Measurements from ENCODE around the gene OXNAD1.

DNA sequence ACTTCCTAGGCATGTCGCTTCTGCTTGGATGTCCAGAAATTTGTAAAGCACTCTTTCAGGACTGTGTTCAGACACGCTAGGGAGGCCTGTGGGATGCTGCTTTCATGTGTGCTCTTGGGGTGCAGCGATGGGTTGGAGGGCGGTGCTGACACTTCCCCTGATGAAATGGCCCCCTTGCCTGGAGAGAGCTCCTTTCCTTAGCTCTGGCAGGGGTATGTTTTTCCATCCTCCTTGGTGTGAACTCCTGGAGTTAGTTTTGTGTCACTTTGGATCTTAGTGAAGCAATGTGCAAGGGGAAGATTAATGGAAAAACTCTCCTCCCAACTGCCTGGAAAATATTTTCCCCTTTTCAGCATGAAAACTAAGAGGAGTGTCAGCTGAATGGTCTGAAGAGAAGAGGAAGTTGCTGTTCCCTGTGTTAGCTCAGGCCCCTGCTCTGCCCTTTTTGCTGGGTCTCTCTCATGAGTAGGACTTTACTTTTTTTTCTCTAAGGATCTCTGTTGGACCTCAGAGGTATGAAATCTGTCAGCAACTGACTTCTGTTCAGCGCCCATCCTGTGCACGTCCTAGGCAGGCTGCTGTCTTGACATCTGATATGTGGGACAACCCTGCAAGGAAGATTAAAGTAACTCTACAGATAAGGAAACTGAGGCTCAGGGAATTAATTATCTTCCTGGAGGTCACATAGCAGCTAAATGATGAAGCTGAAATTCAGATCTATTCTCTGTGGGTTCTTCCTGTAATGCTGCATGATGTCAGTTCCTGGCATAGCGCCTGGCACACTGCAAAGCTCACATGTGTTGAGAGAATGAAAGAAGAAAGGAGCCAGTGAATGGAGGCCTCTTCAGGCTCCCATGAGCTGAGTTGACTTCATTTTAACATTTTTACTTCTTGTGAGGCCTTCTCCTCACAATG is 109.8 kb upstream of the GALNT15 start:
- RRBS = no CpG with 5 or more reads among the region's 7 CpGs

- RRBS = no CpG with 5 or more reads among the region's 4 CpGs
Observed at GRCh38 chr3:16109983-16110496, 64.4 kb upstream of the GALNT15 start.

GRCh38 chr3:16113021-16113461 is 61.4 kb upstream of the GALNT15 start:
- RRBS = no CpG with 5 or more reads among the region's 1 CpG

GRCh38 chr3:16140375-16141052 is 34.0 kb upstream of the GALNT15 start:
- RRBS = no CpG with 5 or more reads among the region's 6 CpGs

DNA sequence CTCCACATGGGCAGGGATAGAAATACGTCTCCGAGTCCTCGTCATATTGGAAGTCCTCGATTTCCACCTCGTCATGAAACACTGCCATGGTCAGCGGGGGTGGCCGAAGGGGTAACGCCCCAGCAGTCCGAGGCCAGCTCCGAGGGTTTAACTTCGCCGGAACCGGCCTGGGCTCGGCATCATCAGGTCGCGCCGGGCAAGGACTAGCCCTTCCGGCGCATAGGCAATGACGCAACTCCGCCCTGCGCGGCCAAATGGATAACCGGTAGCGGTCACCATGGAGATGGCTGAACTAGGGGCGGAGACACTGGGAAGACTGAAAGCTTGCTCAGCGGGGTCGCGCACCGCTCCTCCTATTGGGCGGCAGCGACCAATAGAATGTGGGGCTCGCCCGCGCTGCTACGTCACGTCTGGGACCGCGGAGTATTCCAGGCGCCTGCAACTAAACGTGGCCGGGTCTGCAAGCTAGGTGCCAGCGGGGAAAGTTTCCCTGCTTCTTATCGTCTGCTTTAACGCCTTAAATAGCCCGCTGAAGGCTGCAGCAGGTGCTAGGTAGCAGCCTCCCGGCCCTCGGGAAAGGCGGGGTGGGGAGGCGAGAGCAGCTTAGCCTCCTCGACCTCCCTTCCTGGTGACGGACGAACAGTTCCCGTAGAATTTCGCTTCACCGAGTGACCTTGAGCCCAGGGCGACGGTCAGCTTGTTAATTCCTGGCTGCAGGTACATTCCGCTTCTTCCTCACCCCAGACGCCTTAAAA is at the start of gene OXNAD1:
Gene OXNAD1, plus strand, starts transcription at position 424 of the 755 bp plus-strand sequence.
- RRBS = 2% methylated on average over 10 of the region's 60 CpGs

- RRBS = no CpG with 5 or more reads among the region's 5 CpGs
Observed at GRCh38 chr3:16307157-16307697, 42.2 kb downstream of the OXNAD1 start.

DNA sequence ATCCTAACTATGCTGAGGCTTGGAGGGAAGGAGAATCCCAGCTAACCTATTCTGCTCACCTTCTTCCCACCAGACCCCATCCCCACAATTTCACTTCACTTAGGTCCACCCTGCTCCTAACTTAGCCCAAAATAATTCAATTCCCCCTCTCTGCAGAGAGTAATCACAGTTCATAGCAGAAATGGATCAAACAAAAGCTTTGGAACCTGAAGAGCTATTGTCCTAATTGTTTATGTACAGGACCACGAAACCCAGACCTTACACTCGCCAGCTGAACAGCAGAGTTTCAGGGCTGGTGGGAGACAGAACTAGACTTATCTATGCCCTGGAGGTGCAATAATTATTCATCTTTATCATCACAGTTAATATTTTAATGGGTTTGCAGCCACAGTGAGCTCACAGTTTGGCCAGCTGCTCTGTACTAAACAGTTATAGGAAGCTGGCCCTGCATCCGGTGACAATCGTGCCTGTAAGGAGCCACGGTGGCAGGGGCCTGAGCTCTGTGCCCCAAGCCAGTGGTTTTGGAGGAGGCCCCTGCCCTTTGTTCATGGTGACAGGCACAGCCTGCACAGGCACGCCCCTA is 3.0 kb upstream of the RFTN1 start:
- RRBS = no CpG with 5 or more reads among the region's 6 CpGs

- RRBS = no CpG with 5 or more reads among the region's 8 CpGs
Observed at GRCh38 chr3:16536136-16536449, 22.6 kb upstream of the RFTN1 start.

- RRBS = no CpG with 5 or more reads among the region's 10 CpGs
Observed at GRCh38 chr3:16545139-16546066, 31.9 kb upstream of the RFTN1 start.

DNA sequence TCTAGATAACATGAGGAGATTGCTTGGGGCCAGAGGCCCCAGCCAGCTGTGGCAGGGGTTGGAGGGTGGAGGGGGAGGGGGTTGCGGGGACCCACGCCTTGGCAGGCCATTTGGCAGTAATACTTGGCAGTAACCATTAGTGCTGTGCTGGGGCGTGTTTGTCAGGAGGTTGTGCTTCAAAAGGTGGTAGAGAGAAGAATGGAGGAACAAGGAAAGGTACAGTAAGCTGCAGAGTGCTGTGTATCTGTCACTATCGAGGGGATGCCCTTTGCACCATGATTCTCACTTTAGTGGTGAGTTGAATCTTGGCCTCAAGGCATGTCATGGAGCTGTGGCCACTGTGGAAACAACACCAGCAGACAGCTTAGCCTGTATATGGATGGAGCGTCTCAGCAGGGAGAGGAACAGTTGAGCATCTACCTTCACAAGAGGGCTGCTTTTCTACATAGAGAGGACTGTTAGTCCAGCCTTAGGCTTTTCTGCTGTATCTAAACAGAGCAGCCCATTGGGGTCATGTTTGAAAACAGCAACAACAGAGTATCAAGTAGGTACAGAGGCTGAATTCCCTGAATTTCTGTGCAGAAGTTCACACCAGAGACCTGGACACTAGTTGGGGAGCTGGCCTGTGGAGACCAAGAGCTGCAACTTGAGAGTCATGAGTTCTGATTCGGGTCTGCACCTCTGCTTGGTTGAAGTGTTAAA is 14.3 kb downstream of the PLCL2 start:
- RRBS = no CpG with 5 or more reads among the region's 6 CpGs

DNA sequence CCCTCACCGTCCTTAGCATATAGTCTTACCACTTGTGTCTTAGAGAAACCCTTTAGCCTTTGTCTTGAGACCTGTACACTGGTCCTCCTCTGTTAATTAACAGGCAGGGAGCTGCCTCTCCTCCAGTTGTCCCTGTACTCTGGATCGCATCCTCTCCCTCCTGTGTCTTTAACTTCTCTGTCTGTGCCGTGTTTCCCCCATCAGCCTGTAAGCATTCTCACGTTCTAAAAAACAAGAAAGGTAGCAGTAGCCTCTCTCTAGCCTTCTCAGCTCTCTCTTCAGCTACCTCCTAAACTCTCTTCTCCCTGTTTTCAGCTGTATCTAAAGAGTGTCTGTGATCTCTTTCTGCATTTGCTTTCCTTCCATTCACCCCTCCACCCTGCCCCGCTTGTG is 16.7 kb downstream of the PLCL2 start:
- RRBS = no CpG with 5 or more reads among the region's 5 CpGs

DNA sequence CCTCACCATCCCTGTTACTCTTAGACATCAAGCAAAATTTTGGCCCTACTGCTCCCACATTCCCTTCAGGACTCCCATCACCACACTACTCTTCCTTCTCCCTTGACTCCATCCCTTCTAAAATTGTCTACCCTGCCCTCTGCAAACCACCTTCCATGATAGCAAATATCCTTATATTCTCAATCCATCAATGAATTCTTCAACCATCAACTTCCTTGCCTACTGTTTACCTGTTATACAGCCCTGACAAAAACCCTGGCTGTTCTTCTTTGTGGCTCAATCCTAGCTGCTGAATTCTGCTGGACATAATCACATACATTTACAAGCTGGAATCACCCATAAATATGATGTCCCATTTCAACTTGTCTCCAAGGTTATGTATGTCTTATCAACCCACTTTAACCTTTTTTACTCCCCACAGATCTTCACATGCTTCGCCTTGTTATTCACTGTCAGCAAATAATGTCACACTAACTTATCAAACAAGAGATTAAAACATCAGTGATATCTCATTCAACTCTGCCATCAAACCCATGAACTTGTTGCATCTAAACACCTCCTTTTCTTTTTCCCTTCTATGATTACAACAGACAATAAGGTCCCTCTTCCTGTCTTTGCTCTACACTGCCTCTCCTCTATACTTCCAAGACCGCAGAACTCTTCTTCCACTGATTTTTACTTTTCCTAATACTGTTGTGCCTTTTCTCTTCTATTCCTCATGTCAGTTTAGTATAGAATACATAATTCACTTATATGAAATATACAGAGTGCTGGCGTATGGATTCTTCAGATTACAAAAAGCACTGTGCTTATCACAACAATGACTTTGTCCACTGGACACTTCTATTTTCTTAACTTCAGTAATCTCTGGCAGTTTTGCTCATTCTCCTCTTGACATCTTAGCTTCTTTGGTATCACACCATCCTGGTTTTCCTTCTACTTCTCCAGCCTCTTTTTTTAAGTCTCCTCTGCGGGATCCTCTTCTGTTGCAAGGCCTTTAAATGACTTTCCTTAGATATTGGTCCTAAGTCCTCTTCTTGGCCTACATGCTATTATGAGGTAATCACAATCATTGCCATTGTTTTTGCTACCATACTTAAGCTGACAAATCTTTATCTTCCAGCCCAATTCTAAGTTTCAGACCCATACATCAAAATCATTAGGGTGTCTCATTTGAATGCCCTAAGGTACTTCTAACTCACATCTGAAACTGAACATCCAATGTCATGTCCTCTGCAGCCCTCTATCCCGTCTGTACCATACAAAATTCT is 240.5 kb downstream of the TBC1D5 start:
- RRBS = no CpG with 5 or more reads among the region's 5 CpGs

DNA sequence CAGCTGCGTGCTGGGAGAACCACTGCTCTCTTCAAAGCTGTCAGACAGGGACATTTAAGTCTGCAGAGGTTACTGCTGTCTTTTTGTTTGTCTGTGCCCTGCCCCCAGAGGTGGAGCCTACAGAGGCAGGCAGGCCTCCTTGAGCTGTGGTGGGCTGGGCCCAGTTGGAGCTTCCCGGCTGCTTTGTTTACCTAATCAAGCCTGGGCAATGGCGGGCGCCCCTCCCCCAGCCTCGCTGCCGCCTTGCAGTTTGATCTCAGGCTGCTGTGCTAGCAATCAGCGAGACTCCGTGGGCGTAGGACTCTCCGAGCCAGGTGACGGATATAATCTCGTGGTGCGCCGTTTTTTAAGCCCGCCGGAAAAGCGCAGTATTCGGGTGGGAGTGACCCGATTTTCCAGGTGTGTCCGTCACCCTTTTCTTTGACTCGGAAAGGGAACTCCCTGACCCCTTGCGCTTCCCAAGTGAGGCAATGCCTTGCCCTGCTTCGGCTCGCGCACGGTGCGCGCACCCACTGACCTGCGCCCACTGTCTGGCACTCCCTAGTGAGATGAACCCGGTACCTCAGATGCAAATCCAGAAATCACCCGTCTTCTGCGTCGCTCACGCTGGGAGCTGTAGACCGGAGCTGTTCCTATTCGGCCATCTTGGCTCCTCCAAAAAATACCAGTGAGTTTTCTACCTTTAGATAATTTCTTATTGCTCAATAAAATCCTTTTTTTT is 118.5 kb upstream of the TBC1D5 start:
- RRBS = no CpG with 5 or more reads among the region's 36 CpGs

DNA sequence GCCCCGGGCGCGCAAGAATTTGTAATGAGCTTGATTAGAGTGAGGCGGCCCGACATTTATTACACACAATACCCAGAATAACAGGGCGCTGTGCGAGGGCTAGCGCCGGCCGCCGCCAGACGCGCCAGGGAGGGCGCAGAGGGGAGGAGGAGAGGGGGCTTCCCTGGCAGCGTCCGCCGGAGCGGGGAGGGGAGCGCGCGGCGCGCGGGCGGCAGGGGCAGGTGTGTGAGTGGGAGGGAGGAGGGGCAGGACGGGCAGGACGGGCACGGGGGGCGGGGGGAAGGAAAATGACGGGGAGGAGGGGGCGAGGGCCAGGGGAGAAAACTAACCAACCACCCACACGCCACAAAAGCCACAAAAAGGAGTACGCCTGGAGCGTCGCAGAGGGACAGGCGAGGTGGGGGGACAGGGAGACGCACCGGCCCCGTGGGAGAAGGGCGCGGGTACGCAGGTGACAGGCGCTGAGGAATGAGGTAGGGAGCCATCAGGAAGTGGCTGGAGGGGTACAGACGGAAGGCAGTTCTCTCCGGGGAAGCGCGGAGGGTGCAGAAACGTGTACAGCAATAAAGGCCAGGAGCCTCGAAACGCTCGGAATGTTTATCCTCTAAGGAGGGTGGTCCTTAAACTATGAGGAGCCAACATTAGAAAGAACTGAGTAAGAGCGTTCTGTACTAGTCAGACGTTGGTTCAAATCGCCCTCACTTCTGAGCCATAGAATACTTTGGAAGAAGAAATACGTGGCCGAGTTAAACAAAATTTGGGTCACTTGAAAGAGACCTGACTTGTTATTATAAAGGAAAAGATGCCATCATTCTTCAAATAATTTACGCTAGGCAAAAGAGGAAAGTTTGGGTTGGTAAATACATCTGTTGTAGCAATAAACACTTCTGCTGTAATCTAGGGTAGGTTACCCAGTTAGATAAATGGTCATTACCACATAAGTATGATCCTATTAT is 721 bp upstream of the SATB1 start:
- RRBS = 2% methylated on average over 22 of the region's 57 CpGs

GRCh38 chr3:18444425-18445455 is 19.6 kb upstream of the SATB1 start:
- RRBS = 1% methylated on average over 30 of the region's 126 CpGs

DNA sequence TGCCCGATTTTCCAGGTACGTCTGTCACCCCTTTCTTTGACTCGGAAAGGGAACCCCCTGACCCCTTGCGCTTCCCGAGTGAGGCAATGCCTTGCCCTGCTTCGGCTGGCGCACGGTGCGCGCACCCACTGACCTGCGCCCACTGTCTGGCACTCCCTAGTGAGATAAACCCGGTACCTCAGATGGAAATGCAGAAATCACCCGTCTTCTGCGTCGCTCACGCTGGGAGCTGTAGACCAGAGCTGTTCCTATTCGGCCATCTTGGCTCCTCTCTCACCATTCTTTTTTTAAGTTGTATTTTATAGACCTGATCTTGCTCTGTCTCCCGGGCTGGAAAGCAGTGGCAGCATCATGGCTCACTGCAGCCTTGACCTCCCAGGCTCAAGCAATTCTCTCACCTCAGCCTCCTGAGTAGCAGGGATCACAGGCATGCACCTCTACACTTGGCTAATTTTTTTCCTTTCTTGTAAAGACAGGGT is 184.7 kb upstream of the KCNH8 start:
- RRBS = no CpG with 5 or more reads among the region's 18 CpGs

GRCh38 chr3:19987440-19987890 is 24.6 kb downstream of the PP2D1 start:
- RRBS = no CpG with 5 or more reads among the region's 5 CpGs

GRCh38 chr3:20041158-20042088 is 1.2 kb downstream of the KAT2B start:
- RRBS = no CpG with 5 or more reads among the region's 30 CpGs

GRCh38 chr3:20060854-20061212 is 20.6 kb downstream of the KAT2B start:
- RRBS = no CpG with 5 or more reads among the region's 1 CpG

- RRBS = no CpG with 5 or more reads among the region's 10 CpGs
Observed at GRCh38 chr3:21542456-21542899, 208.5 kb downstream of the ZNF385D start.

Measured in aortic smooth muscle cell (primary cell).